Gastroesophageal sphincter (tissue), 4 donors: ENCODE measurements around the gene C1orf232.

- PRO-cap = no peak
- RAMPAGE, long total RNA, 4 experiments = no peak in any of the 4 experiments
These were observed 67.5 kb upstream of the RUNX3 start for GRCh38 chr1:24997550-24998082.

DNA sequence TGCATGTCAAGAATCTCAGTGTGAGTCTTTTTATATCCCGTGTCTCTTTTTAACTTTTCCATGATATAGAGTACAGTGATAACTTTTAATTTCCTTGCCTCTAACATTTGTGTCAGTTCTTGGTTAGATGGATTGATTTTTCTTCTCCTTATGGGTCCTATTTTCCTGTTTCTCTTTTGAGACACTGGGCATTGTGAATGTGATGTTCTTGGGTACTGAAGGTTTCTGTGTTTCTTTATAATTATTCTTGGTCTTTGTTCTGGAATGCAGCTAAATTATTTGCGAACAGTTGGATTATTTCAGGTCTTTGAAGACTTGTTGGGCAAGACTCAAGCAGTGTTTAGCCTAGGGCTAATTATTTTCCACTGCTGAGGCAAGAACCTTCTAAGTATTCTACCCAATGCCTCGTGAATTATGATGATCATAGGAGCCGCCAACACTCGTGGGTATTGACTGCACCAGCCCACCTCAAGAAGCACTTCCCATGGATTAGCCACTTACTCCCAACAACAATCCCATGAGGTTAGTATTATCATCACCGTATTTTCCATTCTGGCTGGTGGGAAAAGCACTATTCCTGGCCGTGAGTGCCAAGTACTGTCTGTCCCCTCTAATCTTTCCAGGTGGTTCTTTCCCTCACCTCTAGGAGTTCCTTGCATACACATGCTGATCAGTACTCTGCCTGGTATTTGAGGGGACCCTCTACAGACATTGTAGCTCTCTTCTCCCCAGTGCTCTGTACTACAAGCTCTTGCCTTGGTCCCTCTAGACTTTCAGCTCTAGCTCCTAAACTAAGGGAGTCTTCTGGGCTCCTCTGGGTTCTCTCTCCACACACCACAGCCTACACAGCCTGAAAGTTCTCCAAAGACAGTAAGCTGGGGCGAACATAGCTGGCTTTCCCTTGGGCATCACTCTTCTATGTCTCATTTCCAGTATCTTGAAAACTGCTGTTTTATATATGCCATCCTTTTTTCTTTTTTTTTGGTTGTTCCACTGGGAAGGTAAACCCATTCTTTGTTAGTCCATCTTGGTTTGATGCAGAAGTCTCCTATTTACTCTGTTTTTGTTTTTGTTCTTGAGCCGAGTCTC is 13.2 kb downstream of the SYF2 start:
- PRO-cap = no peak
- RAMPAGE, long total RNA, 4 experiments = no peak in any of the 4 experiments

DNA sequence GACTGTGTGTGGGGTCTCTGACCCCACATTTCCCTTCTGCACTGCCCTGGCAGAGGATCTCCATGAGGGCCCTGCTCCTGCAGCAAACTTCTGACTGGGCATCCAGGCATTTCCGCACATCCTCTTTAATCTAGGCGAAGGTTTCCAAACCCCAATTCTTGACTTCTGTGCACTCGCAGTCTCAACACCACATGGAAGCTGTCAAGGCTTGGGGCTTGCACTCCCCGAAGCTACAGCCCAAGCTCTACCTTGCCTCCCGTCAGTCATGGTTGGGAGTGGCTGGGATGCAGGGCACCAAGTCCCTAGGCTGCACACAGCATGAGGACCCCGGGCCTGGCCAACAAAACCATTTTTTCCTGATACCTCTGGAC is 8.1 kb upstream of the RHD start:
- PRO-cap = no peak
- RAMPAGE, long total RNA, 4 experiments = no peak in any of the 4 experiments

DNA sequence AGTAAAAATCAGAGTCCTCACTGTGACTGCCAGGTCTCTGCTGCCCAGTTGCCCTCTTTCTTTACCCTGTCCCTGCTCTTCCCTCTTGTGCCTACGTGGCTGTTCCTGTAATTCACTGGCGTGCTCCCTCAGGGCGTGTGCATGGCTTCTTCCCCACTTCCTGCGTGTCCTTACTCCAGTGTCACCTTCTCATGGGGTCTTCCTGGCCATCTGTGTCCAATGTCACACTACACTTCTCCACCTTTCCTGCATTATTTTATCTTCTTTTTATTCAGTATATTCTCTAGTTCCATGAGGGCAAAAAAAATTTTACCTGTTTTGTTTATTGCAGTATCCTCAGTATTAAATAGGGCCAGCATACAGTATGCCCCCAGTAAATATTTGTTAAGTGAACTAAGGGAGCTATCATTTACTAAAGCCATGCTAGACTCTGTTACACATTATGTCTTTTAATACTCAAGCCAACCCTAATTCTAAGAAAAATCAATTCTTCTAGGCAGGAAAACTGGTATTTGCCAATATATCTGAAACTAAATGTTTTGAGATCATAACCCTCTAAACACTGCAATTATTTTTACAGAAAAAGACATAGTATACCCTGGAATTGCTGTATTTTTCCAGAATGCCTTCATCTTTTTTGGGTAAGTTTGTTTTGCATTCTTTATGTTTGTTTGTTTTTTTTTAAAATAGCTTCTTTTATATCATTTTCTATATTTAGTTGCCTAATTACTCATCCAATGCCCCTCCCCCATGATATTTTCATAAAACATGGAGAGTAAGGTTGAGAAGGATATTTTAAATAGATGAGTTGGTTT is 18.3 kb downstream of the TMEM50A start:
- PRO-cap = no peak
- RAMPAGE, long total RNA, 4 experiments = no peak in any of the 4 experiments

DNA sequence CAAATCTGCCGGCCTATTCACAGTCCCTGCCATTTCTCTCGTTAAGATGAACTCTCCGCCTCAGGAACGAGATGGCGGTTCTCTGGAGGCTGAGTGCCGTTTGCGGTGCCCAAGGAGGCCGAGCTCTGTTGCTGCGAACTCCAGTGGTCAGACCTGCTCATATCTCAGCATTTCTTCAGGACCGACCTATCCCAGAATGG is 22.1 kb downstream of the RHCE start:
- PRO-cap = no peak
- RAMPAGE, long total RNA, 4 experiments = start-site peak on the plus strand in 1 of 4 experiments, centred at position 61 of the sequence, 8 reads per replicate

DNA sequence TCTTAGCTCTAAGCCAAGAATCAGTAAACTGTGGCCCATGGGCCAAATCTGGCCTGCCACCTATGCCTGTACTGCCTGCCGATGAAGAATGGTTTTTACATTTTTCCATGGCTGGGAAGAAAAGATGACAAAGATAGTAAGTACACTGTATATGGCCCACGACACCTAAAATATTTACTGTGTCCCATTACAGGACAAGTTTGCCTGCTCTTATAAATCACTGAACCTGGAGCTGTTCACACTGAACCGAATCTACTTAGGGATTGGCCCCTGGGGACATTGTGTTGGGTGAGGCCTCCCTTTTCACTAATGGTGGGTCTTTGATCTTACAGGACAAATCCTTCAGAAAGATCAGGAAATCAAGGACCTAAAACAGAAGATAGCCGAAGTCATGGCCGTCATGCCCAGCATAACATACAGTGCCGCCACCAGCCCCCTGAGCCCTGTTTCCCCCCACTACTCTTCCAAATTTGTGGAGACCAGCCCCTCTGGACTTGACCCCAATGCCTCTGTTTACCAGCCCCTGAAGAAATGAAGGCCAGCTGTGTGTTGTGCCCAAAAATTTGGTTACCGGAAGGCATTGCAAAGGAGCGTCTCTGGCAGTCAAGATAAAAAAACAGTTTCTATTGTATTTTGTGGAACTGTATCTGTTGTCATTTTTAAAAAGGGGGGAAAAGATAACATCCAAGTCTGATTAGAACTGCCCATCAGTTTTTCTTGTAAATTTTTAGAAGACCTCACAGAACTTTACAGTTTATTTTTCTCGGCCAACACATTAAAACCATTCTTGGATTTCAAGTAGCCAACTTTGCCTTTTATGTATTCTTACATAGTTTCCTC is 45.3 kb upstream of the LDLRAP1 start:
- PRO-cap = no peak
- RAMPAGE, long total RNA, 4 experiments = no peak in any of the 4 experiments

GRCh38 chr1:25544352-25544807 is 974 bp downstream of the LDLRAP1 start:
- PRO-cap = no peak
- RAMPAGE, long total RNA, 4 experiments = no peak in any of the 4 experiments

DNA sequence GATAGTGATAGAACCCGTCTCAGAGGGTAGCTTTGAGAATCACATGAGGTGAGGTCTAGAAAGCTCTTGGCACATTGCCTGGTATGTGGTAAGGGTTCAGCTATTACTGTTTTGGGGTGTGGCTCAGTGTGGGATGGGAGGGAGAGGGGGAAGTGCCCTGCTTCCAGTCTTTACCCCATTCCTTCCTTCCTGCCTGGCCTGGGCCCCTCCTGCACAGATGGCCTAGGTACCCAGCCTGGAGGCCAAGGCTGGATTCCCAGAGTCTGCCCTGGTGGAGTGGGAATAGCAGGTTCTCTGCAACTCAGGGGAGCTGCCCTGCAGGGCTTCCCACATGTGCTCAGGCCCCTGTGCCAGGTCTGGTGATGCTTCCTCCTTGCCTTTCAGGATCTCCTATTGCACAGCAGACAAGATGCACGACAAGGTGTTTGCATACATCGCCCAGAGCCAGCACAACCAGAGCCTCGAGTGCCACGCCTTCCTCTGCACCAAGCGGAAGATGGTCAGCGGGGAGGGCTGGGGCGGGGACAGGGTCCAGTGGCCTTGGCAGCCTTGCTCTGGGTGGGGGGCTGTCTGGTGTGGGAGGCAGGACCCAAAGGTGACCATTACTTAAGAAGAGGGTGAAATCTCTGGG is 13.5 kb downstream of the LDLRAP1 start:
- PRO-cap = no peak
- RAMPAGE, long total RNA, 4 experiments = no peak in any of the 4 experiments

- PRO-cap = no peak
- RAMPAGE, long total RNA, 4 experiments = no peak in any of the 4 experiments
These were observed 51.0 kb upstream of the SELENON start for GRCh38 chr1:25748824-25749505.

DNA sequence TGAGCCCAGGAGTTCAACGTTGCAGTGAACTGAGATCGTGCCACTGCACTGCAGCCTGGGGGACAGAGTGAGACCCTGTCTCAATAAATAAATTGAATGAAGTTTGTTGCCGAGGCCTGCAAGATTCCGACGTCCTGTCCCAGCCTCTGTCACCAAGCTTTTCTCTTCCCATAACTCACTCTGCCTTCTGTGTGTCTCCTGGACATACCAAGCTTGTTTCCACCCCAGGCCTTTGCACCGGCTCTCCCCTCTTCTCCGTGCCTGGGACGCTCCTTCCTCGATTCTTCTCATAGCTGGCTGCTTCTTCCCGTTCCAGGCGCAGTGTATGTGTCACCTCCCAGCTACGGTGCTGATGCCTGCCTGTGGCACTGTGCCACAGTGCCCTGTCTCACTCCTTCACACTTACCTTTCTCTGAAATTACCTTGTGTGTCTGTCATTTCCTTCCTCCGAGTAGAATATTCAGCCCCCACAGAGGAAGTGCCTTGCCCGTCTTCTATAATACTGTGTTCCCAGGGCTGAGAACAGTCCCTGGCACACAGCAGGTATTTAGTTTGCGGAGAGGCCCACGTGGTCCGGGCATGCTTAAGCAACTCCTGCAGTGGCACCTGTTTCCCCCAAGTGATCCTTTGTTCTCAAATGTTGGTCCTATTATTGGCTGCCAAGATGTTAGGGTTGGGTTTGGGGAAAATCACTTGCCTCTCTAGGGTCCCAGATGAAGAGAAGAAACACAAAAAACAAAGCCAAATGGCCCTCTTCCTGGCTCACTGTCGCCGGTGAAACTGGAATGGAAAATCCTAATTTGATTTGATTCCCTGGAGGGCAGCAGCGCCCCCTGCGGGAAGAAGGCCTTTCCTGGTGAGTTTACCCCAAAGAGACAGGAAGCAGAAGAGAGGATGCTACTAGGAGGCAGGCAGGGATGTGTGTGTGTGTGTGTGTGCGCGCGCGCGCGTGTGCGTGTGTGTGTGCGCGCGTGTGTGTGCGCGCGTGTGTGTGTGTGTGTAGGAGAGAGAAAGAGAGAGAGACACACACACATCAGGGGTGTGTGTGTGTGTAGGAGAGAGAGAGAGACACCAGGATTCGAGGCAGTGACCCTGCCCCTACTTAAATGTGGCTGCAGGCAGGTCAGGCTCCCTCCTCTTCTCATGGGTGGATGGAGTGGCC is 3.4 kb upstream of the SELENON start:
- PRO-cap = no peak
- RAMPAGE, long total RNA, 4 experiments = no peak in any of the 4 experiments

DNA sequence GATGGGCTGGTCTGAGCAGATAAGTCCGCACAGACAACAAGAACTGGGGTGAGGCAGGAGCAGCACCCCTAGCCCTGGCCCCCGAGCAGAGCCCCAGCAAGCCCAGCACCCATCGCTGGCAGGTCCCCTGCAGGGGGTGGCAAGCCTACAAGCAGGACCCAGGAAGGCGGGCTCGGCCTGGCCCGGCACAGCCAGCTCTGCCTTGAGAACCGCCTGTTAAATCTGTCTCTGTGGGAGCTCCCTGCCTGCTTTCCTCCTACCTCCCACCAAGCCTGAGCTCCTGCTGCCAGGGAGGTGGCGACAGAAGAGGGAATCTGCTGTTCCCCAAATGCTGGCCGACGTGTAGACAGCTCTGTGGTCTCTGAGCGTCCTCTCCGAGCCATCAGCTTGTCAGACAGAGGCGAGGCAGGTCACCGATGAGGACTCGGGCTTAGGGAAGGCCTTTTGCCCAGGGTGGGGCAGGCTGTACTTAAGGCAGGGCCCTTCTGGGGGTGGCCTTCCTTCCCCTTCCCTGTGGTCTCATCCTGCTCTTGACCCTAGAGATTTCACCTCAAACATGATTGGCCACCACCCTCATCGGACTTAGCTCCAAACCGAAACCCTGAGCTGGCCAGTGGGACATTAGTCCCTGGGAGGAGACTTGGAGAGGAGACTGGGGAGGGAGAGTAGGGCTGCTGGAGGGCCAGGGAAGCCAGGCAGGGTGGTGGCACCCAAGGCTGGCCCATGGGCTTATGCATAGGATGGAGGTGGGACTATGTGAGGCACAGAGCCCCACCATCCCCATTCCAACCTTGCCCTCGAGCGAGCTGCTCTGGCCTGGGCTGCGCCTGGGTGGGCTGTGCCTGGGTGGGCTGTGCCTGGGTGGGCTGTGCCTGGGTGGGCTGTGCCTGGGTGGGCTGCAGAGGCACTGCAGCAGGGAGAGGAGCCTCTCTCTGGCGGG is 7.8 kb downstream of the SELENON start:
- PRO-cap = no peak
- RAMPAGE, long total RNA, 4 experiments = no peak in any of the 4 experiments

DNA sequence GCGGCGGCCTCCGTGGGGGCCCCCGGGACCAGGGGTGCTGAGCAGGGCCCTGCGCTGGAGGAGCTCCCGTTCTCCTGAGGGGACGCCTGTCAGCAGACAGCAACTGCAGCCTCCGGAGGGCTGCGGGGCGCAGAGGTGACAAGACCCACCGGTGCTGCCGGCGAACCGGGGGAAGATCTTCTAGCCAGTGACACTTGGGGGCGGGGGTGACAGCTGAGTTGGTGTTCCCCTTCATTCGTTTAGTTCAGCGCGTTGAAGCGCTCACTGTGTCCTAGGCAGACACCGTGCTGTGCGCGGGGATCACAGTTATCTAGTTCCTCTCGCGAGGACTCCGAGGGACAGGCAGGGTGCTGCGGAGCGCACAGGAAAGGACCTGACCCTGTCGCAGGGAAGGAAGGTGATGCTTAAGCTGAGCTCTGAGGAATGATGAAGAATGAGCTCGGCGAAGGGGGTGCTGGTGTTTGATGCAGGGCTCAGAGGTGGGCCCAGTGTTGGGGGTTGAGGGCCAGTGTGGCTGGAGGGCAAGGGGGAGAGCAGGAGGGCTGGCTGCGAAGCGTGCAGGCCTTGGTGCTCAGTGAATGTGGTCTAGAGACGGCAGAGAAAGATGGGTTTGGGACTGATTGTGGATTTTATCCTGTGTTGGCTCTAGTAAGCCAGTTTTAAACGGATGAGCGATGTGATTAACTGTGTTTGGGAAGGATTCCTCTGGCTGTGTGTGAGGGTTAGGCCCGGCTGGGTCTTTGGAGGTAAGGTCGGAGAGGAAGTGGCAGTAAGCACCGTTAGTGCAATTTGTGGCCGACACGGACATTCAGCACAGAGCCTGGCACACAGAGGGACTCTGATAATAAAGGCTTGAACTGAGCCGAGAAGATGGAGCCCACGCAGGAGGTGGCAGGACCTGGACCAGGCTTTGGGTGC is 1.0 kb downstream of the MTFR1L start:
- PRO-cap = bidirectional peak, plus-strand start at position 341 of the sequence, minus-strand start at position 273 of the sequence
- RAMPAGE, long total RNA, 4 experiments = no peak in any of the 4 experiments

- PRO-cap = no peak
- RAMPAGE, long total RNA, 4 experiments = no peak in any of the 4 experiments
These were observed 5.6 kb downstream of the STMN1 start for GRCh38 chr1:25900523-25901187.

DNA sequence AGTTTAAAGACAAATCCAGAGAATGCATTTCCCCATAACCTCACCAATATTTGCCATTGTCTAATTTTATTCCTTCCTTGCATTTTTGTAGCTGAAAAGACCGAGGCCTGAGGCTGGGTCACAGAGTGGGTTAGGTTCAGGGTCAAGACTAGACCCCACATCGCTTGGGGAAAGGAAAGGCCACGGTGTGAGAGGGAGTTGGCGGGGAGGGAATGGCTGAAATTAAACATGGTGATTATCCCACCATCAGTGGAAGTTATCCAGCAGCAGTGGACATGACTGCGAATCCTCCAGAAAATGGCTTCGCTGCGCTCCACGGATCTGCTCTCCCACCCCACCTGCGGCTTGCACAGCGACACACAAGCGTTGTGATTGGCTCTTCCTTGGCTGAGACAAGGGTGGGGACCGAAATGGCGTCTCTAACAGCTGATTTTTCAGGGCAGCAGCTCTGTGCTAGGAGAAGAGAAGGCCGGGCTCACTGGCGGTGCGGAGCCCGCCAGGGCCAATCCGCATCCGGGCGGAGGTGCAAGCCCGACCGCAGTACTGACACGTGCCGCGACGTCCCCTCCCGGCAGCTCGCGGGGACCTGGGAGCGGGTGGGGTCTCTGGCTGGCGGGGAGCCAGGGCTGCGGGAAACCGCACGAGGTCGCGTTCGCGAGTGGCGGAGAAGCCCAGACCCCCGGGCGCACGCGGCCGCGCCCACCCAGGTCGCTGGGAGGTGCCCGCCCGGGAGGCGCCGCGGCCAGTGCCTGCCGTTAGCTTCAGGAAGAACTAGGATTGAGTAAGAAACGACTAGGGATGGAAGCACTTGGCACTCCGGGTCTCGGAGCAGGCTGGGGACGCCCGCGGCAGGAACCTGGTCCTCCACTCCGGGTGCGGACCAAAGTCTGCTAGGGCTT is 16.3 kb upstream of the STMN1 start:
- PRO-cap = bidirectional peak, plus-strand start at position 784 of the sequence, minus-strand start at position 773 of the sequence
- RAMPAGE, long total RNA, 4 experiments = no peak in any of the 4 experiments

DNA sequence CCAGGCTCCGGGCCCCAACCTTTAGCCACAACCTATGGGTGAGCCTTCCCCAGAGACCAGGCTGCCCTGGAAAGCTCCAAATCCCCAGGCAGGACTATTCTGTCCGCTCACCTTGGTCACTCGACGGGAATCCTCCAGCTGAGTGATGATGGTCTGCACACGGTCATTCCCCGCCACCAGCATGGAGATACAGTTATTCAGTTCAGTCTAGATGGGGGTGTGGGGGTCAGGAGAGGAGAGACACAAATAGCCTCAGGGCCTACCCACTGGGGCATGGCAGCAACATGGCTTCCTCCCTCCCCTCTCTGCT is 7.3 kb downstream of the TRIM63 start:
- PRO-cap = no peak
- RAMPAGE, long total RNA, 4 experiments = no peak in any of the 4 experiments

- PRO-cap = bidirectional peak, plus-strand start at chr1:26110890, minus-strand start at chr1:26110896; bidirectional peak, plus-strand start at chr1:26111165, minus-strand start at chr1:26111101
- RAMPAGE, long total RNA, 4 experiments = start-site peak on the plus strand in 1 of 4 experiments, at chr1:26111119-26111233 at its widest, 14 reads per replicate
These were observed 762 bp upstream of the PDIK1L start for GRCh38 chr1:26110648-26111475.

- PRO-cap = bidirectional peak, plus-strand start at chr1:26112312, minus-strand start at chr1:26112192; unidirectional peak, minus-strand start at chr1:26112538; unidirectional peak, minus-strand start at chr1:26112605
- RAMPAGE, long total RNA, 4 experiments = no peak in any of the 4 experiments
These were observed 685 bp downstream of the PDIK1L start for GRCh38 chr1:26111970-26113047.

- PRO-cap = no peak
- RAMPAGE, long total RNA, 4 experiments = no peak in any of the 4 experiments
These were observed at the start of gene C1orf232 for GRCh38 chr1:26168657-26169408. Gene C1orf232 (minus strand): TSS chr1:26168963.

- PRO-cap = no peak
- RAMPAGE, long total RNA, 4 experiments = no peak in any of the 4 experiments
These were observed 3.1 kb downstream of the SH3BGRL3 start for GRCh38 chr1:26282962-26283348.

DNA sequence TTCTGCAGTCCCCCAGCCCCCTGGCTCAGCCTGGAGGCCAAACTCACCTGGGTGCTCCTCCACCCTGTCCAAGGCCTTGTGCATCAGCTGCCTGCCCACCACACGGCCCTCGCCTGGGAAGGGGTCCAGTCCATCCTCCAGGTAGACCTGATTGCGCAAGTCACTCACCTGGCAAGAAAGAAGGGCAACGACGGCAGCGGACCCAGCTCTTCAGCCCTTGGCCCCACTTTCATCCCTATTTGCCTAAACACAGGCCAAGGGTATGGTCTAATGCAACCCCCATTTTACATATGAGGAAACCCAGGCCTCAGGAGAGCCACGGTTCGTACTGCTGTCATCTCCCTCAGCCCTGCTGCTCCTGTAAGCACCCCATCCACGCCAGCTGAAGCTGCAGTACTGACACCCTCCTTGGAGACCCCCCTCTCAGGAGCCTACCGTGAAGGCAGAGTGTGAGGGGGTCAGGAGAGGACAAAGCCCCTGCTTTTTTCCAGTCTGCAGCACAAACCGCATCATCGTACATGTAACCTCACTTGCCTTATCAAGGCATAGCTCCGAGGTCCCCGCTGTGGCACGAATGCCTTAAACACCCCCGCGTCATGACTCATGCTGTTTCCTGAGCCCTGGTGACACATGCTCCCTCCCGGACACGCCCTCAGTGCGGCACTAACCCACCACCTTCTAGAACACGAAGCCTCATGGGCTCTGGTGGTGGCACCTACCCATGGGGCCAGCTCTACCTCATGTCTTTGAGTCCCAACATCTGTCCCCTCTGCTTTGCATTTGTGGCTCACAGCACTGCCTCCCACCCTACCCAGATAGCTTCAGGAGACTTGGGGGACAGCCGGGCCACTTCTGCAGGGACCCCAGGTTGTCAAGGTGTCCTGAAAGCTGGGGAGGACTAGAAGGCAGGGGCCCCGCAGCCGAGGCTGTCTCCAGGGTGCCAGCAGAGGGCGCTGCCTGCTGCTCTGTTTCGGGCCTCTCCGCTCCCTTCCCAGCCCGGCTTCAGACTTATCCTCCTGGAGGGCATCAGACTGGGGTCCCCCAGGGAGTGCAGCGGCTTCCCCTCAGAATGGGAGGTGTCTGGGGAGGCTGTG is 4.8 kb downstream of the SH3BGRL3 start:
- PRO-cap = unidirectional peak, minus-strand start at position 576 of the sequence
- RAMPAGE, long total RNA, 4 experiments = no peak in any of the 4 experiments